Measurements from ENCODE around the genes TUBGCP4, SPG11 and TERB2.

DNA sequence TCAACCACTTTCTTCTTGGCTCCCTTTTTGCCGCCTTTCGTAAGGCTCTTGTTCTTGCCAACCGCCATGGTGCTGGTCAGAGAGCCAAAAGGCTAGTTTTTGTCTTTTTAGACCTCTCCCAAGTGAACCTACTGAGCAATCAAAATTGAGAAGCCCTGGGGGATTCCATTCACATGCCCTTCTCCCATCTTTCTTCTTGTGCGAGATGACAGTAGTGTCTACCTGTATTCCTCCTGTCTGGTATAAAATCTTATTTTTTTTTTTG lies 10.5 kb upstream of the UBR1 start:
- PRO-cap, 2 experiments: no peak in any of the 2 experiments
- RAMPAGE, long total RNA, 5 experiments: no peak in any of the 5 experiments

- PRO-cap, 2 experiments: no peak in any of the 2 experiments
- RAMPAGE, long total RNA, 5 experiments: start-site peak on the plus strand in 1 of 5 experiments, at chr15:43190967-43191036 at its widest, 32 reads per replicate
Measured at GRCh38 chr15:43190777-43191209, 5.6 kb downstream of the CCNDBP1 start.

DNA sequence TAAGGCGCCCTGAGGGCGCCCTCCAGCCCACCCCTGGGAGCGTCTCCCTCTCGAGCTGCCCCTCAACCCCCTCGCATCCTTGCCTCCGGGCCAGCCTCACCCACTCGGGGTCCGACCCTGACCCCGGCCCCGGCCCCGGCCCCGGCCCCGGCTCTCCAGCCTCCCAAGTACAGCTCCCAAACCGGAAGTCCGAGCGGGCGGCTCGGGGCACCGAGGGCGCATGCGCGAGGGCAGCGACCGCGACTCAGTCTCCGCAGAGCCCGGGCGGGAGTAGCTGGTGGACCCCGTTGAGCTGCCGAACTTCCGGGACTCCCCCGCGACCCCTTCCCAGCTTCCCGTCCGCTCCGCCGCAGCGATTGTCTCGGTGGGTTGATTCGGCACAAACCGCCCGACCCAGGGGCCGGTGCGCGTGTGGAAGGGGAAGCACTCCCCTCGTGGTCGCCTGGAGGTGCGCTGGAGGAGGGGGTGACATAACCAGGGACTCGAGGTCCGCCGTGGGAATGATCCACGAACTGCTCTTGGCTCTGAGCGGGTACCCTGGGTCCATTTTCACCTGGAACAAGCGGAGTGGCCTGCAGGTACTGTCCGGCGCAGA lies at the start of gene TUBGCP4:
Gene TUBGCP4 (plus strand): TSS at position 247 of the 595 bp plus-strand sequence.
- PRO-cap, 2 experiments: peak in 2 of 2 experiments; most common plus-strand start position 247 of the sequence (in 2); most common minus-strand start position 169 of the sequence (in 1)
- RAMPAGE, long total RNA, 5 experiments: start-site peak on the plus strand in 3 of 5 experiments, centred at positions 243 to 283 of the sequence, 12 to 98 reads per replicate; start-site peak on the minus strand in 1 of 5 experiments, centred at position 185 of the sequence, 31 reads per replicate

- PRO-cap, 2 experiments: no peak in any of the 2 experiments
- RAMPAGE, long total RNA, 5 experiments: no peak in any of the 5 experiments
Measured at GRCh38 chr15:43371450-43371740, 494 bp downstream of the TUBGCP4 start.

DNA sequence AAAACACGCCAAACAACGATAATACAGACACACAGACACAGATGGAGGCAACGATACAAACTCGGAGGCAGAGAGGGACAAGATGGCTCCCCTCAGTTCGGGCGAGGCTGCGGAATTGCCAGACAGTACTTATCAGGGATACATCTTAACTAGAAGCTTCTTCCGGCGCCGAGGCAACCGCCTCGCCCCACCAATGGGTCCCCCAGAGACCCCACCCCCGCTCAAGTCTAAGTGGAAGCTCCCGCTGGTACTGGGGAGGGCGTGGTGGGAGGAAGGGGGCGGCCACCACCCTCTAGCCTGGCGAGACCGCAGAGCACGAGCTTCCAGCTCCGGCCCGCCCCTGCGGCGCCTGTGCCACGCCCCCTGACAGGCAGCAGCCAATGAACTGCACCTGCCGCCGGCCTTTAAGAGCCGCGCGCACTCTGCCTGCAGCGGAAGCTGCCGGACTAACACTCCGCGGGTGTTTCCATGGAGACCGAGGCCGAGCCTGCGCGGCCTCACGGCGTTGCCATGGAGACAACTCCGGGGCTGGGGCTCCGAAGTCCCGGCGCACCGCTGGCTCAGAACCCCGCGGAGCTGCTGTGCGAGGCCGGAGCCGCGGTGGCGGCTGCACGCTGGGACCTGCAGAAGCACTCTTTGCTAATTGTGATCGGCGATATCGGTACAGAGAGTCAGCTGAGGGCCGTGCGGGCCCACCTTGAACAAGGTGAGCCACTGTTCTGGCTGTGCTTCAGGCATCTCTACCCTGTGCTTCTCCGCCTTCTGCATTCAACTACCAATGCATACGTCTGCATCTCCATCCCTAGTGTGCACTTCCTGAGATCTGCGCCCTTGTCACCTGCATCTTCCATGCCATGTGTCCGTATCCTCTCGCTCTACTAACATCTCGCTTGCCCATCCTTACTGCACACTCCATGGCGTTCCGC lies 6.6 kb upstream of the MAP1A start:
- PRO-cap, 2 experiments: peak in 2 of 2 experiments; most common plus-strand start position 434 of the sequence (in 1); most common minus-strand start position 317 of the sequence (in 1)
- RAMPAGE, long total RNA, 5 experiments: start-site peak on the plus strand in 3 of 5 experiments, centred at positions 427 to 607 of the sequence, 12 to 186 reads per replicate

- PRO-cap, 2 experiments: no peak in any of the 2 experiments
- RAMPAGE, long total RNA, 5 experiments: no peak in any of the 5 experiments
Measured at GRCh38 chr15:43522847-43523416, 5.5 kb downstream of the MAP1A start.

- PRO-cap, 2 experiments: no peak in any of the 2 experiments
- RAMPAGE, long total RNA, 5 experiments: no peak in any of the 5 experiments
Measured at GRCh38 chr15:43598033-43598363, 4.2 kb downstream of the CKMT1B start.

- PRO-cap, 2 experiments: no peak in any of the 2 experiments
- RAMPAGE, long total RNA, 5 experiments: start-site peak on the minus strand in 1 of 5 experiments, at chr15:43793640-43793932 at its widest, 12 reads per replicate
Measured at GRCh38 chr15:43793724-43794093, 1.6 kb downstream of the SERF2 start.

DNA sequence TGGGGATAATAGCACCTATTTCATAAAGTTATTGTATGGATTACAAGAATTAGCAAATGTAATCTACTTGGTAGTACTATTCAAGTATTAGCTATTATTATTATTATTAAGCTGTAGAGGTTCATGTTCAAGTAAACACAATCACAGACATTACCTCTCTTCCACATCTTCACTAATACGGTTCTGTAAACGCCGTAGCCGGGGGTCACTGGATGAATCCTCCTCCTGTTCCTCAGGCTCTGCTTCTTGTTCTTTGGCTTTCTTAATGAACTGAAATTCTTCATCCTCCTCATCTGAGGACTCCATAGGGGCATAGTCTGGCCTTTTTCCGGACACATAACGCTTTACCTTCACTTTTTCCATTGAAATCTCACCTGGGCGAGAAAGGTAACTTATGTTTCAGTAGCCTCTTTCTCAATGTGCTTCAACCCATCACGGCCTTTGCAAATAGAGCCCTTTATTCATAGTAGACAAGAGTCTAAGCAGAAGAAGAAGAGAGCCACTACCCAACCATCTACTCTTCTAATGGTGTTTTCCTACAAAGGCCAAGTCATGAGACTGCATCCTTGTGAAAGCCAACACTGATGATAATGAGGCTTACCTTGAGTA lies 7.3 kb downstream of the MFAP1 start:
- PRO-cap, 2 experiments: no peak in any of the 2 experiments
- RAMPAGE, long total RNA, 5 experiments: no peak in any of the 5 experiments

DNA sequence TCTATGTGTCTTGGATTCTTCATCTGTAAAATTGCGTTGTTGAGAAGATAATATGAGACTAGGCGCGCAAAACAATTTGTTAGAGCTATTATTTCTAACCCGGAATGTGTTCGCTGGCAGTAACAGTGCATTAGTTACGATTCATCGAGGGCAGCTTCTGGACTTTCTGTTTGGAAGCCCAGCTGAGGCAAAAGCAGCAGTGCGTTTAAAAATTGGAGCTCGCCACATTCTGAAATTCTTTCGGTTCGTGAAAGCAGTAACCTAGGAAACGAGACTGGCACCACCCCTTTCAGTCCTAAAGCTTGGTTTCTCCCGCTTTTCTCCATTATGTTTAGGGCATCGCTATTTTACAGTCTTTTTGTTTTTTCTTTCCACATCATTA lies 803 bp upstream of the GOLM2 start:
- PRO-cap, 2 experiments: peak in 2 of 2 experiments; most common plus-strand start position 292 of the sequence (in 2); most common minus-strand start position 195 of the sequence (in 1)
- RAMPAGE, long total RNA, 5 experiments: no peak in any of the 5 experiments

DNA sequence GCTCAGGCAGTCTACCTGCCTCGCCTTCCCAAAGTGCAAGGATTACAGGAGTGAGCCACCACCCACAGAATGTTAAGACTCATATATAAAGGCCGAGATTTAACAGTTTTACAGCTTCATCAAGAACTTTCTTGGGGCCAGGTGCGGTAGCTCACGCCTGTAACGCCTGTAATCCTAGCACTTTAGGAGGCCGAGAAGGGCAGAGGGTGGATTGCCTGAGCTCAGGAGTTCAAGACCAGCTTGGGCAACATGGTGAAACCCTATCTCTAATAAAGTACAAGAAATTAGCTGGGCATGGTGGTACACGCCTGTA lies 46.6 kb downstream of the CTDSPL2 start:
- PRO-cap, 2 experiments: no peak in any of the 2 experiments
- RAMPAGE, long total RNA, 5 experiments: no peak in any of the 5 experiments

DNA sequence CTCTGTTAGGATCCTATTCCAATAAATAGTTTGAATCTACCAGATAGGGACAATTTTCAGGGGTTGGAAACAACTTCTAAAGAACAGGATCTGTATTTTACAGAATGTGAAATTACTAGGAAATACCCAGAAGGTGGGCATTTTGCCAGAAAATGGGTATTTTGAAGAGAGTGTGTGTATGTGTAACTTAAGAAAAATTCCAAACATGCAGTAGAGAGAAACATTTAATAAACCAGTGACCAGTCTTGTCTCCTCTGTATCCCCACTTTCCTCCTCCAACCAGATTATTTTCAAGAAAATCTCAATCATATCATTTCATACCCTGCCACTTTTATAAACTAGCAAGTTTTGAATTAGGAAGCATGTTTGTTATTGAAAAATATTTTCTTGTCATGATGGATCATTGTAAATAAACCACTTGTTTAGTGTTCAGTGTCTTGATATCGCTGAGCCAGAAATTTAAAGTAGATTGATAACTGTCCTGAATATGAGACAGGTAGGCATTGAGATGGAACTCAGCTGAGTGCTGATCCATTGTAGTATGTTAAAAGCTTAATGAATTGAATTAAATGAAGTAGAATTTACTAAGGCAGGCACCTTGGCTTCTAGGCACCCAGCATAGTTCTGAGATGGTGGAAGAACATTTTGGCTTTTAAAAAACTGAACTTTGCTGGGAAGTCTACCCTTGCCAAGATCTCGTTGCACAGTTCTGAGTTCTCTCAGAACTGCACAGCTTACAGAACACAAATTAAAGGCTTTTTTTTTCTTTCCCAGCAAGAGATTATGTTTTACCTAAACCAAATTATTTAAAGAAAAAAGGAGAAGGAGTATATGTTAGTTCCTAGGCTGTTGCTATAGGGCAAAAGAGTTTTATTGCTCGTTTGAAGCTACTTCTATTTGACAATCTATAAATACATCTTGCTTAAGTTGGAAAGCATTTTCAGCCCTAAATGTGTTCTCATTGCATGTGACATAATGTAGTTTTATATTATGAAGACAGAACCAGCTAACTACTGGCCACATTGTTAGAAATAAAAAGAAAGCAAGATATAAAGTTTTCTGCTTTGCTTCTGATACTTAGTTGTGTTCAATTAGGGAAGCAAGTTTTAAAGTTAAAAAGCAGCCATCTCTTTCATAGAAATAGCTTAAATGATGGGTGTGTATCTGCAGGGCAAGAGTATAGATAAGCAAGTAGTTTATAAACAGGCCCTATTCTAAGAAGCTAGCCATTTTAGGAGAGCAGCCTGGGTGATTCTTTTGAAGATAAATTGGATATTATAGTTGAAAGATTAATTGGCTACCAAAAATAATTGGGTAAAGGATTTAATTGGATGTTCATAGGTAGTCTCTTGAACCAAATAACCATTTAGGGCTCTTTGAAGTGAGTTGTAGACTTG lies 5.1 kb downstream of the EIF3J start:
- PRO-cap, 2 experiments: no peak in any of the 2 experiments
- RAMPAGE, long total RNA, 5 experiments: no peak in any of the 5 experiments

DNA sequence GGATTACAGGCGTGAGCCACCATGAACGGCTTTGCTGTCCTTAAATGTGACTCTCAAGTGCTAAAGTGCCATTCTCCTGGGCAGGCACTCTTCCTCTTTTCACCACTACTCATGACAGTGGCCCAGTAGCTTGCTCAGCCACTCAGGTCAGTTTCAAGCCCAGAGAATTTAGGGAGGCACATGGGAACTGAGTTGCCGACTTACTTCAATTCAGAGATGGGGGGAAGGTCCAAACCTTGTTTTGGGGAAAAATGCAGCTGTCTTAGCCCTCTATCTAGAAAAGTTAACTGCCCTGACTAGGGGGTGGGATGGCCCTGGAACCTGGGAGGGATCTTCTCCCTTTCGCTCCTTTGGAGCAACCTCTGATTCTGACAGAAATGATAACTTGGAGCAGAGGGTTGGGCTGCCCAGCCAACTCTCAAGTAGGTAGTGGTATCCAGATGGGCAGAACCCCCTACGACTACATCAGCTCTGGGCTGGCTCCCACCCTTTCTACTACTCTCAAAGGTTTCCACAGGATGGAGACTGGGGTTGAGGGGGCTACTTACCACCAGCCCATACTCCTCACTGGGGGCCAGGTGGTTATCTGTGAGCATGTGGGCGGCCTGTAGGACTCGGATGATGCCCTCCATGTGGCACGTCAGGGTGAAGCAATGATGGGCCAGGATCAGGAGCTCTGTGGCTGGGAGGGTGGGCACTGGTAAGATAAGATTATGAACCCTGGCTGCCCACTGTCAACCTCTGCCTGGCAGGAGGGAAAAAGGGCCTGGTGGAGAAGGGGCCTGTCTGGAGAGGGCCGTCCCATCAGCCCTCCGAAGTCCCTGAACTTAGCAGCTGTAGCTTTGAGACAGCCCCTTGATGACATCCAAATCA lies 33.3 kb downstream of the EIF3J start:
- PRO-cap, 2 experiments: no peak in any of the 2 experiments
- RAMPAGE, long total RNA, 5 experiments: no peak in any of the 5 experiments

- PRO-cap, 2 experiments: peak in 2 of 2 experiments; most common plus-strand start chr15:44663210 (in 2); most common minus-strand start chr15:44663136 (in 2)
- RAMPAGE, long total RNA, 5 experiments: start-site peak on the minus strand in 3 of 5 experiments, at chr15:44663557-44663681 at its widest, 370 to 4,821 reads per replicate
Measured at GRCh38 chr15:44662999-44664066, at the start of gene SPG11. Gene SPG11, minus strand, starts transcription at chr15:44663662.

- PRO-cap, 2 experiments: no peak in any of the 2 experiments
- RAMPAGE, long total RNA, 5 experiments: no peak in any of the 5 experiments
Measured at GRCh38 chr15:44683175-44683769, 19.8 kb upstream of the SPG11 start.

GRCh38 chr15:44706912-44707814 lies 4.0 kb downstream of the PATL2 start:
- PRO-cap, 2 experiments: no peak in any of the 2 experiments
- RAMPAGE, long total RNA, 5 experiments: no peak in any of the 5 experiments

DNA sequence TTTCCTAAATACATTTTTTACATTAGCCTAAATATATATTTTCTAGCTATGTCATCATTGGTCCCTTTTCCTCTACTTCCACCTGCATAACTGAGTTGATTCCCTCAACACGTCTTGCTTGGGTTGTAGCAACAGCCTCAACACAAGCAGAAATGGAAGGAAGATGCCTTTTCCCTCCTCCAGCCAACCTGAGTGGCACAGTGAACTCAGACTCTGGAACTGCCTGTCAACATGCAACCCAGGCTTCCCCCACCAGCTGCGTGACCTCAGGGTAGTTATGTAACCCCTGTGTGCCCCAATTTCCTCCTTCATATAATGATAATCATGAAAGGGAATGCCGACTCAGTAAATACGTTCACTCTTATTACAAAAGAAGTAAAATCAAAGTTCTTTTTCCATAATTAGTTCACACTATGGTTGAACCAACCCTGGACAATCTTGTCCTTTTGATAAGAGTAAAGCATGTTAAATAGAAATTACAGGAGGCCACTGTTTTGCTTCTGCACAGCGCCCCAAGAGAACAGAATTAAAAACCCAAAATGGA lies 101.7 kb upstream of the TERB2 start:
- PRO-cap, 2 experiments: no peak in any of the 2 experiments
- RAMPAGE, long total RNA, 5 experiments: no peak in any of the 5 experiments

- PRO-cap, 2 experiments: no peak in any of the 2 experiments
- RAMPAGE, long total RNA, 5 experiments: no peak in any of the 5 experiments
Measured at GRCh38 chr15:44956501-44956882, at the start of gene TERB2. Gene TERB2, plus strand, starts transcription at chr15:44956687.

DNA sequence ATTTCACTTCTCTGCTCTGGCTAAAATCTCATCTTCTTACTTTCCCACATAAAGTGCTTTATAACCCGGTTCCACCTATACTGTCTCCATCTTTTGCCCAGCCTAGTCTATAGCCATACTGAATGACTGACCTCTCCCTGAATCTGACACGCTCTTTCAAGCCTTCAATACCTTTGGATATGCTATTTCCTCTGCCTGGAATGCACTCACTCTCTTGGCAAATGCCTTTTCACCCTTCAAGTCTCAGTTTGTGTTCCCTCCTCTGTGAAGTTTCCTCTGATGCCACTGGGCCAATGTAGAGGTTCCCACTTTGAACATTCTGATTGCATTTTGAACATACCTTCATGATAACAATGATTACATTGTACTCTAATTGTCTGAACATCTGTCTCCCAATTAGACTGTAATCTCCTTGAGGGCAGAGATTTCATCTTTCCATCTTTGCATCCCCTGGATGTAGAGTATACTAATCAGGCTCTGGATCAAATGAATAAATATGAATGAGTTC lies 3.4 kb downstream of the DUOXA1 start:
- PRO-cap, 2 experiments: no peak in any of the 2 experiments
- RAMPAGE, long total RNA, 5 experiments: no peak in any of the 5 experiments

DNA sequence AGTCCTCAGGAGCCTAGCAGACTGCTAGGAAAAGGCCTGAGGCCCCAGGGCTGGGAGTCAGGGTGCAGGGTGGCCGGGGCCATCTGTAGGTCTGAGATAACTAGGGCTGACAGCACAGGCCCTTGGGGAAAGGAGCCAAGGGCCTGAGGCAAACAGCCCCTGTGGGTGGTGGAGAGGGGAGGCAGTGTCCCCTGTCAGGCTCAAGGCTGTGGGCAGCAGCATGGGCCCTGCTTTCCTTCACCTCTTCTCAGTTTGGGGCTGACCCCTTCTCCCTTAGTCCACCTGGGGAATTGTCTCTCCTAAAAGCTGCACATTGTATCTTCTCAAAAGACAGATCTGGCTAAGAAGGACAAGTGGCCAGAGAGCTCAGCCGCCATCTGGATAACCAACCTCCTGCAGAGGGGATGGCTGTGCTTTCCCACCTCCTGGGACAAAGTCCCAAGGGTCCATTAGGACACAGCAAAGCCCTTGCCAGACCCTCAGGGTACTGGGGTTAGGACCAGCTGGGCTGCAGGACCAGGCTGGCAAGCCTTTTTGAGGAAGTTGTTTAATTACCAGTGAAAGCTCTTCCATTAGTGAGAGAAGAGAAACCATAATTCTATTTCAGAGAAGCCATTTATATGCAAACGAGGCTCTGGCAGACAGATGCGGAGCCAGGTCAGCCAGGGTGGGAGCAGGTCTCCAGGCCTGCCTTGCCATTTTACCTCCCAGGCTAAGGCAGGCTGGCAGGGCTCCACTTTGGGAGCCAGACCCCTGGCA lies 18.2 kb downstream of the SHF start:
- PRO-cap, 2 experiments: no peak in any of the 2 experiments
- RAMPAGE, long total RNA, 5 experiments: no peak in any of the 5 experiments